Tongue (tissue), 2 donors: ENCODE data around the gene CCDC182.

GRCh38 chr17:56602382-56603022 is 9.0 kb downstream of the NOG start:
- RAMPAGE, long total RNA, result no peak

GRCh38 chr17:56707590-56708045 is 114.1 kb downstream of the NOG start:
- RAMPAGE, long total RNA, result no peak

DNA sequence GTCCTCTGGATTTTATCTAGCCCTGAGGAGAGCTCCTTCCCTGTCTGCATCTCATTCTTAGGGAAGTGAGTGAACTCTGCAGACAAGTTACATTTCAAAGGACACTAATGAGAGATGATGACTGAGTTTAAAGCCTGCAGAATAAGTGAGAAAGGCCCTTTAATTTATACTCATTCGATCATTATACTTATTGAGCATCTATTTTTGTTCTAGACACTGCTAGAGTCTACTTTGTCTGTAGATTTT is 3.7 kb downstream of the DGKE start:
- RAMPAGE, long total RNA, result no peak

DNA sequence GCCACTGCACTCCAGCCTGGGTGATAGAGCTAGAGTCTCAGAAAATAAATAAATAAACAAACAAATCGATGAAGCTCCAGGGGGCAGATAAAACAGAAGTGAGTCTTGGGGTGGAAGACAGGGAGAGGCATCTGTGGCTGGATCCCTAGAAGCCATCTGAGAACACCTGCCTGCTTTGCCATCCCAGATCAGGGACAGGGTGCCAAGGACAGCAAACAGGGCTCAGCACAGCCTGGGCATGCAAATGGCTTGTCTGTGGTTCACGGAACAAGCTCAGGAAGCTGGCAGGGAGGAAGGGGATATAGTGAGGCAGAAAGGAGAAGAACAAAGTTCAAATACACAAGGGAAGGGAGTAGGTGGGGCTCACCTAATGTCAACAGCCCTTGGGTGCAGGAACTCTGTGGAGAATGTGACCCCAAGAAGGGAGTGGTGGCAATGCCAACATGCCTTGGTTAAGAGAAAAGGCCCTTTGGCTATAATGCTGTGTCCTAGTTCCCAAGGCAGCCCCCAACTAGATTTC is 27.5 kb downstream of the TRIM25 start:
- RAMPAGE, long total RNA, result no peak

GRCh38 chr17:56890081-56890485 is 23.8 kb downstream of the TRIM25 start:
- RAMPAGE, long total RNA, result no peak

DNA sequence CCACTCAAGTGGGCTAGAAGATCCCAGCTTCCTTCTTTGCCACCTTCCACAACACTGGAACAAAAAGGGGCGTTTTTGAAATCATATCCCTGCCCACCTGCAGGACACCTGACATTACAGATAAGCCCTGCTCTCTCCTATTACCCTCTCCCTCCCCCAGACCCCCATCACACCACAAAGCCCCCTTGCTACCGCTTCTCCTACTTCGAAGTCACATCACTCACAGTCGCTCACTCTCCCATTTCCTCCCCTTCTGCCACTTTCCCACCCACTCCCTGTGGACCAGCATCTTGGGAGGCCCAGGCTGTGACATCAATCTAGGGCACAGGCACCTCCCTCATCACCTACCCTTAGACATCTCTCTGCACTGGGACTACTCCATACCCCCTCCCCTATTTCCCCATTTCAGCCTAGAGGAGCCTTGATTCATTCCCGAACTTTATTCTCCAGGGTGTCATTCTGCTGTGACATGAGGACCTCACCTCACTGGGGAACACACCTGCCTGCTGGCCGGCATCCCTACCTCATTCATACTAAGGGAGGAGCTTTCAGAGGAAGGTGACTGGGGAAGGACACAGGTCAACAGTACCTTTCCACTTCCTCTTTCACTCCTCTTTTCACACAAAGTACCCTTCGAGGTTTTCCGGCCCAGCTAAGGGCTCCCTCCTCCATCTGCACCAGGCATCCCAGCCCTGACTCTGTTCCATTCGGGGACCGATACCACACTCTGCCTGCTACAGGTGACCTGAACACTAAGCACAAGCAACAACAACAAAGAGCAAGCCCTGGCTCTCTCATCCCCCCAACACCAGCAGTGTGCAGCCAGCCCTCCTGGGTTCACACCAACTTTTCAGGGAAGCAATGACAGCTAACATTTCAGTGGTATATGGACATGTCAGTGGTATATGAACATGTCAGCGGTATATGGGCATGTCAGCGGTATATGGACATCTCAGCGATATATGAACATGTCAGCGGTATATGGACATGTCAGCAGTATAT is 16.3 kb downstream of the TRIM25 start:
- RAMPAGE, long total RNA, result no peak

DNA sequence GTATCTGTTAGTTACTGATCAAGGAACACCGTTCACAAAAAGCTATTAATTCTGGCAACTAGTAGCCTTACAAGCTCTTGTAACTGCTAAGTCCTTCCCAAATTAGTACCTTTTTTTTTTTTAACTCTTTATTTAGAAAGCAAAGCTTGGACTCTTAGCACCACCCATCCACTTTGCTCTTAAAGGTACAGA is 1.5 kb downstream of the AKAP1 start:
- RAMPAGE, long total RNA, result no peak

GRCh38 chr17:57258411-57259009 is 2.2 kb downstream of the MSI2 start:
- RAMPAGE, long total RNA, result no peak

DNA sequence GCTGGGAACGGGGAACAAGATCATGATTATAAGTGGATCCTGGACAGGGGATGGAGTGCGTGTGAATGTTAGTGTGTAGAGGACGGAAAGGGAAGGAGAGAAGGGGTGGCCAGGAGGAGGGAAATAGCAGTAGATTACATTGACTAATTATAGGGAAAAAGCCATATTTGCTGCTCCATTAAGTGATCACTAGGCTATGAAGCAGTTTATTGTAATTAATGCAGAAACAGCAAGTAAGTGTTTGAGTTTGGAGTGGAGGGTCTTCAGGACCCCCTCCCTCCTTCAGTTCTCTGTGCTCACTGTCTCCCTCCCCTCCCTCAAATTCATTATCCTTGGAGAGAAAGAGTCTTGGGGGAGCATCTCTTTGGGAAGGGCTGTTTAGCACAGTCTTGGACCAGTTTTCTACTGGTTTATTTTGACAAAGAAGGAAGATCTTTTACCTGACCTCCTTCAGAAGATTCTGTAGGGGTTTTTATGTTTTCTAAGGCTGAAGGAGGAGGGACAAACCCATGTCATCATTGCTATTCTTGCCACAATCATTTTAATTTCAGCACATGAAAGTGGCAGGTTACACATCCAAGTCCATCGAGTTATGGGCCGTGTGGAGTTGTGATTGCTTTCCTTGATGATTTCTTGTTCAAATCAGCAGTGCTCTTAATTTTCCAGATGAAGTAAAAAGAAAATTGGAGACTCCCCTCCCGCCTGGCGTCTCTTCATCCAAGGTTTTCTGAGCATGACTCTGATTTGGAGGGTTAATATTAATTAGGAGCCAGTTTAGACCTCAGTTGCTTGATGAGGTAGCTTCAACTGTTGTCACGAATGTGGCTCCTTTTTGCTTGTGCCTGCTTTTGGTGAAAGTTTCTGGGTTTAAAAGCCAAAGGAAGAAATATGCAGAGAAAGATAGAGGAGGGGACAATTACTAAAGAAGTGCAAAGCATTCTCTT is 19.6 kb downstream of the MSI2 start:
- RAMPAGE, long total RNA, result no peak

DNA sequence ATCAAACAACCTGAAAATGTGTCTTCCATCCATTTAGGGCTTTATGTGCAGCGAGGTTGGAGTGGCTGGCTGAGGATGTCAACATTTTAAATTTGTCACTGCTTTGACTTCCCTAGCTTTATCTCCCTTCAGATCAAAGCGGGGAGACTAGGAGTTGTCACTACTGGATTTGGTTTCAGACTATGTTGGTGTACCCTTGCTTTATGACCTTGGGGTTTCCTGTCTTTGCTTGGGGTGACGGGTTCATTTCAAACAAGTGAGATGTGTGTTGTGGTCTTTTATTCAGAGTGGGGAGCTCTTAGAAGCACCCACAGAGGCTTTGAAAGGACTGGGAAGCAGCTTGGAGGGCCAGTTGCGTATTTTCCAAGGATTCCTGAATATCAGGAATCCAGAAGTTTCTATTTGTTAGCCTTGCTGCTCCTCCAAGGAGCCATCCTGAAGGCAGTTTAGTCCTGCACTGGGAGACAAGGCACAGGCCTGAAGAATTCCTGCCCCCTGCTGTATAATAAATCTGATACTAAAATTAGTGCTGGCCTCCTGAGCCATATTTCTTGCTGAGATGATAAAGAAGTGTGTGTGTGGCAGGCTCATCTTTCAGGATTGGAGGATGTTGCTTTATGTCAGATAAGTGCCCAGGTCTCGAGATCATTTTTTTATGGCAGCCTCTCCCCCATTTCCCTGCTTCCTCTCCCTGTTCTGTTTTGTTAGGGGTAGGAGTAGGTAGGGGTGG is 25.8 kb downstream of the MSI2 start:
- RAMPAGE, long total RNA, result no peak

GRCh38 chr17:57369840-57370748 is 113.8 kb downstream of the MSI2 start:
- RAMPAGE, long total RNA, result no peak

DNA sequence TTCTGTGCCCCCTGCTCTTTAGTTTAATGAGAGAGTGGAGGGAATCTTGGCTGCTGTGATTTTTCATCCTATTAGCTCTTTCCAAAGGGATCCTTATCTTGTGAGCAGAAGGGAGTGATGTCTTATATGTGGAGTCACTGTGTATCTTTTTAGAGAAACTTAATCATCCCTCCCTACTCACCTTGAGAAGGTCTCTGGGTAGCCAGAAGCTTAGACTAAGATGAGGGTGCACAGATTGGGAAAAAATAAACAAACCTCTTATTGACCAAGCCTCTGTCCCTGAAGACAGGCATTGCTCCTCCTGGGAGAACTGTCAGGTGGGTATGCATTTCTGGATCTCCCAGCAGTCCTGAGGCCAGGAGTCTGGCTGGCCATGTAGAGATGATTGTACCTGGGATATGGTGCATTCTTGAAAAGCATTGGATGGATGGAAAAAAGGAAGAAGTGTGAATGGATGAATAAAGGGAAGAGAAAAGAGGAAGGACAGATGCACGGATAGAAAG is 210.6 kb downstream of the MSI2 start:
- RAMPAGE, long total RNA, result no peak

DNA sequence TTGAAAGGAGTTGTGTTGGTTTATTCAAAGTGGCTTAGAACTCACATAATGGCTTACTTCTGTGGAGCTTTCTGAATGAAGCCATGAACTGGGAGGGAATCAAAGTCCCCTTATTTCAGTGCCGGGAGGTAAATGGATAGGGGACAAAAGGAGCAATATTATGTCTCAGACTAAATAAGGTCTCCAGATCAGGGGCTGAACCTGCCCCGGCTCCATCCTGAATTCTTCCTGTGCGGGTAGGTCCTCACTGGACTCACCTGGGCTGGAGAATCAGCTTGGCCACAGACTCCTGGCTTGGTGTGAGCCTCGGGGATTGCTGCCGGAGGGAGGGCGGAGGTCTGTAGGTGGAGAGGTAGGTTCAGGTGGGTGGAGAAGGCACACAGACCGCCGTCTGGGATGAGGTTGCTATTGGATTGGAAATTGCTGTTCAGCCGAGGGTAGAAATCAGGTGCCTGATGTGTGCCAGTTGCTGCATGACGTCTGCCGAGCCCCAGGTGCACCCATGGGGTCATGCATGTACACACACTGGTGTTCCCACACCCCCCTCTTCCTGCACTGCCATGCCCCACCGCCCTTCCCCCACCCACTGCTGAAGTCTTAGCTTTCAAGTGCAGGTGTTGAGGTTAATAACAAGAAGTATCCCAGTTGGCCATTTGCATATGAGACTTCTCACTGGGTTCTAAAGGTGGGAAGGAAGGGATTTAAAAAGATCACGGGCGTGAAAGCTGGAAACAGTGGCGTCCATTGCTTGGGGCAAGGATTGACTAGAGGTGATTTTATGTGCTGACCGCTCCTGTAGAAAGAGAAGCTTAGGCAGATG is 193.8 kb downstream of the CCDC182 start:
- RAMPAGE, long total RNA, result no peak

DNA sequence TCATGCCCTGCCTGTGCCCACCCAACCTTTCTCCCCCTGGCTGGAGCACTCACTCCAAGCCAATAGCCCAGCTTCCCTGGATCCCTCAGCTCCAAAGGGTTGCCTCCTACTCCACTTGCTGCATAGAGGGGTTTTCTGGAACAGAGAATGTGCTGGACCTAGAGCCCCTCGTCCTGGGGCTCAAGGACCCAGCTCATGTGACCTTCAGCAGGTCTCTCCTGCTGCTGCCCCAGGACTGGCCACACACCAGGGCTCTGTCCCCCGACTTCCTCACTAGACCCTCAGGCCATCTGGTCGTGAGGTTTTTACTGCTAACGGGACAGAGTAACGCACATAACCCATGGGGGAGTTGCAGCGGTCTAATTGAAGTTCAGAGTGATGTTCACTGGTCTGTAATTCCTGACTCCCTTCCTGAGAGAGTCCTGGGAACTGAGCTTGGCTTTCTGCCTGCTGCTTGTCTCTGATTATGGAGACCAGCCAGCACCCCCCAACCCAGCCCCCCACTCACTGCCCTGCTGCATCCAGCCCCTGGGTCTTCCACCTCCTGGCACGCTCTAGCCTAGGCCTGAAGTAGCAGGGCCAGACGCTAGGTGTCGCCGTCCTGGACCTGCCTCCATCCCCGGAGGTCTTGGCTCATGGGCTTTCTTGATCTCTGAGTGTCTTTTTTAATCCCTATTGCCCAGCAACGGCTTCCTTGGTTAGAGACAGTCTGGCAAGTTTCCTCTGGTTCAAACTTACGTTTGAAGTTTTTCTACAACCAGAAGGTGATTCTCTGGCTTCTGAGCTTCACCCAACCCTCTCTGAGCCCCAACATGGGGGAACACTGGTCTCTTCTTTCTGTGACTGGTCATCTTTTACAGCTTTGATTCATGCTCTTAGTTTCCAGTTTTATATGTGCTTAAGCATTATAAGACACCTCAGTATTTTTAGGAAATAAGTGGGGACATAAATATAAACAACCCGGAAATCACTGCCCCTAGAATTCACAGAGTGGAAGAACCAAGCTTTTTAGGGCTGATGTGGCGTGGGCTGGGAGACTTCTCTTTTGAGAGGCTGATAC is 192.9 kb downstream of the CCDC182 start:
- RAMPAGE, long total RNA, result no peak

DNA sequence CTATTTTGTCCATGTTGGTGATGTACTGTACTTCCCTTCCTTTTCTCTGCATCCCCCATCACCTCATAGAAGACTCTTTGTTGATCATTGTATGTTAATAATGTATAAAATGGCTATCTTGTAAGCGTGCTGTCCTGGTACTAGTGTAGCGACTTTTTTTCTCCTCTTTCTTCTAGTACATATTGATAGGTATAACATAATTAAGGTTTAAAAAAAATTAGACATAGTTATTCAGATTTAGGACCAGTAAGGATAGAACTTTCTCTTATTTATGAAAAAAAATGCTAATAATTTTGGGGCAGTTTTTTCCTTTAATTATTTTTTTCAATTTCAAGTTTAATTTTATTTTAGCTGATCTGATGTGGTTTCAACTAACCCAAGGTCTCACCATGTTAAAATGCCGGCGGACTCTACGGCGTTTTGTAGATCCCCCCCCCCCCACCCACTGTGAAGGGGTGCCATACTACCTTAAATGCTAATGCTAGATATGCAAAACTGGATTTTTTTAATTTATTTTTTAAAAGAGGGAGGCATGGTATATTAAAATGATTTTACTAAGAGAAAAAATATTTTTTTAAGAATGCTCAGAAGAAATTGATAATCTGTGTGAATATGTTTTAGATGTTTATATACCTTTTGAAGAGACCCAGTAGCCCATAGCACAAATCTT is 63.1 kb downstream of the CCDC182 start:
- RAMPAGE, long total RNA, result no peak

GRCh38 chr17:57745182-57745597 is at the start of gene CCDC182:
CCDC182 (minus strand) TSS chr17:57745299.
- RAMPAGE, long total RNA, result no peak

DNA sequence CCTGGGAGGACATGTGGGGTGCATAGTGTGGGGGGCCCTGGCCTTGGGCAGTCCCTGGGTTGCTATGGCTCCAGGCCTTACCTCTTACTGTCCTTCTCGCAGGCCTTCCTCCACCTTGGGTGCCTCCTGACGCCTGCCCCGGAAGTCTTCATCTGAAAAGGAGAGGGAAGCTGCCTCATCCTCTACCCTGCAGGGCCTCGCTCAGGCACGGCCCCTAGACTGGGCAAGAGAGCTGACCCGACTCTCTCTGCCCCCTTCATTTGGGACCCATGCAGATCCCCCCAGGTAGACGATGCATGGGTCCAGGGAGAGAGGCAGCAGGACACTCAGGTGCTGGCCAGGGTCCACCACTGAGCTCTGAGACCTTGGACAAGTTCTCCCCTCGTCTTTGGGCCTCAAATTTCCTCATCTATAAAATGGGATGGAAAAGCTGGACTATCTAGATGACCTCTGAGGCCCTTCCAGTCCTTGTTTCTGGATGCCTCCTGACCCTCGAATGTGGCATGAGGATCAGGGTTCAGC is 16.6 kb upstream of the MRPS23 start:
- RAMPAGE, long total RNA, result no peak

GRCh38 chr17:57866915-57867579 is 17.2 kb upstream of the MRPS23 start:
- RAMPAGE, long total RNA, result no peak

DNA sequence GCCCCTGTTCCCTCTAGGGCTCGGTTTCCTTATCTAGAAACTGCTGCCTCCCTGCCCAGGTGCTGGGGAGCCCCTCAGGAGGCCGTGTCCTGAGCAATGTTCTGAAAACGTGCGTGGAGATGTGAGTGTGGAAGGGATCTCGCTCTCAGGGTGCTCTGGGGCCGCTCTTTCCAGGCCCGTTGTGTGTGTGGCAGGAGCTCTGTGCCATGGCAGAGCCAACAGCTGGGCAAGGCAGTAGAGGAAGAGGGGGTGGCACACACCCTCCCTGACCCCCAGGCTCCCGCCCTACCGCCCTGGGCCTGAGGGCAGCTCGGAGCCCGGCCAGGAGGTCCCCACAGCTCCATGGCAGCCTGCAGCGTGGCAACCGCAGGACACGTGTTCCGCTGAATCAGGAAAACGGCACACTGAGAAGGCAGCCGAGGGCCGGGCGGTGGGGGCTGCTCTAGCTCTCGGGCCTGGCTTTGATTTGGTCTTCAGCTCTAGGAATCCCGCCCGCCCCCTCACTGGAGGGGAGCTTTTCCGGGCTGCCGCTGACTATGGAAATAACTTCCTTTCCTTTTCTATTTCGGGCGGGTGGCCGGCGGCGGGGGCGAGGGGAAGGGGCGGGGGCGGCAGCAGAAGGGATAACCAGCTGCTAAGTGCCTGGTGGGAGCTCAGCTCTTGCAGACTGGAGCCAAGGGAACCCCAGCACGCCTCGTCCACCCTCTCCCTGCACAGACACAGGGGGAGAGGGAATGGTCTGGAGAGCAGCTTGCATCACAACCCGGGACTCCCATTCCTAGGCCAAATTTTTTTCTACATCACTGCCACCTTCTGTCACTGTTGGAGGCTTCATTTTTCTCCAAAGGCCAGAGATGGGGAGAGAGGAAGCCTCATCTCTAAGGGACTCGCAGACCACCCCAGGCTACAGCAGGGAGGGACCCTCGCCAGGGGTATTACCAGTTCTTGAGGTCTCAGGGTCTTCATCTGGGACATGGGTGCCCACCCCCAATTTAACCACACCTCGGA is 24.7 kb upstream of the MRPS23 start:
- RAMPAGE, long total RNA, result no peak

GRCh38 chr17:57879490-57879859 is 29.6 kb upstream of the MRPS23 start:
- RAMPAGE, long total RNA, result no peak